Mammary microvascular endothelial cell (primary cell): ENCODE data around the genes RPL41, NABP2 and CS.

DNA sequence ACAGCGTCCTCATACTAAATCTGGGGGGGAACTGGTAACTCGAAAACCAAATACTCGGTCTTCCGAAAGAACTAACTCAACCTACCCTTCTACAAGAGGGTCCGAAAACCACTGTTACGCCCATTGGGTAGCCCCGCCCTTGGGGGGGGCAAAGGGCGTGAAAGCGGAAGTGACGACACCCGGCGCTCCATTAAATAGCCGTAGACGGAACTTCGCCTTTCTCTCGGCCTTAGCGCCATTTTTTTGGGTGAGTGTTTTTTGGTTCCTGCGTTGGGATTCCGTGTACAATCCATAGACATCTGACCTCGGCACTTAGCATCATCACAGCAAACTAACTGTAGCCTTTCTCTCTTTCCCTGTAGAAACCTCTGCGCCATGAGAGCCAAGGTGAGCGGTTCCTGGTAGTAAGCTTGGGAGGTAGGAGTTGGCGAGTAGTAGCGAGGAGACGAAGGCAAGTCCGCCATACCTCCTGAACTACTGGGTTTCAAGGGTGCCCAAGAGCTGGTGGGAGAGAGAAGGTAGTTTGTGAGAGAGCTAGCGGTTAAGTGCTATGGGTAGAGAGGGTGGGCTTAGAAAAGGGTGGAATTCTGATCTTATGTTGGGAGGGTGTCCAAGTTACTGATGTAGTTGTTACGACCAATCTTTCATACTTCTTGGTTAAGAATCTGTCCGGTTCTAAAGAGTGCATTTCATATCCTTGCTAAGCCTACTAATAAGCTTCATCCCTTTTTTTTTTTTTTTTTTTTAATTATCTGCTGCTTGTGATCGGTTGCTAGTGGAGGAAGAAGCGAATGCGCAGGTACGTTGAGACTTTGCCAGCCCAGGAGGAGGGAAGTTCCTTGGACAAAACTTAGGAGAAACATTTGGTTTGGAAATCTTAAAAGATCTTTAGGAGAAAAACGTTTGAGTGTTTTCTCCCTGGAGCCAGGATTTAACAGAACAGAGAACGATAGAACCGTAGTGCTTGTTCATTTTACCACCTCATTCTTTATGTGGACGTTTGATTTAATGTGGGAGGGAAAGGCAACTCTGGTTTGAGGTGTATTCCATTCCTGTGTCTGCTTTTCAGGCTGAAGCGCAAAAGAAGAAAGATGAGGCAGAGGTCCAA is at the start of gene RPL41:
TSS of gene RPL41 (plus strand) at position 221 of the 1,108 bp plus-strand sequence.
- RAMPAGE, long total RNA: start-site peak on the plus strand centred at position 264 of the sequence, 122 bp wide, 16,203 and 6,318 reads in 2 replicates

DNA sequence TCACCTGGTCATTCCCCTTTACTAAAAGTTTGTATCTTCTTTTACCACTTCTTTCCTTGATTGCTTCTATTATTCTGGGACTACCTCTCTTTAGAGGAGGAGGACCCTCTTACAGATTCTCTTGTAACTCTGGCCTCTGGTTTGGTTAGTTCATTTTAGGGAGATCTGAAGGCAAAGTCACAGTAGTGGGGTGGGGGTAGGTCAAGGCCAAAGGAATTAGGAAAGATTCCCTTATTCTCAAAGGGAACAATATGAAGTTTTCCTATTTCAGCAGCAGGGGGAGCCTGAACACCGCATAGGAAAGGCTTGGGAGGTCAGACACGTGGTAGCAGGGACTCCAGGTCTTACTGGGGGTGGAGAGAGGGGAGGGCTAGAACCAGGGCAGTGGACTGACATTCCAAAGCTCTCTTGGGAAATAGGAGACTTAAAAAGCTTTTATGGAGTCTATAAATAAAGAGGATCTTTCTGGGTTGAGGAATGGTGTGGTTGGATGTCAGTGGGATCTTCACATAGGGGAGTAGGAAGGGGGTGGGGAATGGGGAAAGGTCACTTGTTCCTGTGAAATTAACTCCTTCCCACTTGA is 1.3 kb downstream of the ZC3H10 start:
- RAMPAGE, long total RNA: no peak

DNA sequence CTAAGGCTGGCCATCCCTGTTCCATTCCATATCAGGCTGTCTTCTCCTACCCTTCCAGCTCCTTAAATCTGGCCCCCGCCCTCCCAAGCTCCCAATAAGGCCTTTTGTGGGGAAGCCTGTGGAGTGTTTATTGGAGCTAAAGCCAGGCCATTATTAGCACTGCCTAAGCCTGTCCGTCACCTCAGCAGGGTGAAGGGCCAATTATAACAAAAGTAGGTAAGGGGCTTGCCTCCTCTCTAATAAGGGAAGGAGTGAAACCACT is 3.6 kb downstream of the MYL6 start:
- RAMPAGE, long total RNA: no peak

GRCh38 chr12:56206559-56207030 is 15.1 kb downstream of the RNF41 start:
- RAMPAGE, long total RNA: no peak

GRCh38 chr12:56223946-56224791 is at the start of gene NABP2:
Gene NABP2, plus strand, starts transcription at chr12:56224342.
- RAMPAGE, long total RNA: start-site peak on the plus strand at chr12:56224338-56224426, 557 and 132 reads in 2 replicates

GRCh38 chr12:56267381-56267994 is 746 bp downstream of the COQ10A start:
- RAMPAGE, long total RNA: no peak

- RAMPAGE, long total RNA: start-site peak on the plus strand at chr12:56300106-56300133, 34 and 15 reads in 2 replicates; start-site peak on the minus strand at chr12:56300289-56300367, 790 and 66 reads in 2 replicates
Measured at GRCh38 chr12:56299753-56300454, at the start of gene CS. Gene CS, minus strand, starts transcription at chr12:56300330.

GRCh38 chr12:56354433-56355057 is 5.4 kb downstream of the STAT2 start:
- RAMPAGE, long total RNA: no peak

DNA sequence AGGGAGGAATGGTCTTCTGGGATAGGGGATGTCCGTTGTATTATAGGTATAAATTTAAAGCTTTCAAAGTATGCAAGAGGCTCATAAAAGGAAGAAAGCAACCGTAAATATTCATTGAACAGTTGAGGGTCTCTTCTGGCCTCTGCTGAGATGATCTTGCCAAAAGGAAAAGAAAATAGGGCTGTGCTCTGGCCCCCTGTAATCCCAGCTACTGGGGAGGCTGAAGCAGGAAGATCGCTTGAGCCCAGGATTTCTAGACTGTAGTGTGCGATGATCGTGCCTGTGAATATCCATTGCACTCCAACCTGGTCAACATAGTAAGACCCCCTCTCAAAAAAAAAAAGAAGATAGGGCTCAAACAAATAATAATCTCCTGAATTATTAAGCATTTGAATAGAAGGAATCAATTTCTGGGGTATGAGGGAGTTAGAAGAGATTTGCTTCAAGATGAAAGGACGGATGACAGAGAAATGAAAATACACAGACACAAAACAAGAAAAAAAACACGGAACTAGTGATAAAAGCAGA is 548 bp upstream of the TIMELESS start:
- RAMPAGE, long total RNA: no peak

- RAMPAGE, long total RNA: no peak
Measured at GRCh38 chr12:56469637-56470060, 1.3 kb downstream of the SPRYD4 start.

GRCh38 chr12:56631786-56632028 is 1.6 kb upstream of the BAZ2A start:
- RAMPAGE, long total RNA: no peak

DNA sequence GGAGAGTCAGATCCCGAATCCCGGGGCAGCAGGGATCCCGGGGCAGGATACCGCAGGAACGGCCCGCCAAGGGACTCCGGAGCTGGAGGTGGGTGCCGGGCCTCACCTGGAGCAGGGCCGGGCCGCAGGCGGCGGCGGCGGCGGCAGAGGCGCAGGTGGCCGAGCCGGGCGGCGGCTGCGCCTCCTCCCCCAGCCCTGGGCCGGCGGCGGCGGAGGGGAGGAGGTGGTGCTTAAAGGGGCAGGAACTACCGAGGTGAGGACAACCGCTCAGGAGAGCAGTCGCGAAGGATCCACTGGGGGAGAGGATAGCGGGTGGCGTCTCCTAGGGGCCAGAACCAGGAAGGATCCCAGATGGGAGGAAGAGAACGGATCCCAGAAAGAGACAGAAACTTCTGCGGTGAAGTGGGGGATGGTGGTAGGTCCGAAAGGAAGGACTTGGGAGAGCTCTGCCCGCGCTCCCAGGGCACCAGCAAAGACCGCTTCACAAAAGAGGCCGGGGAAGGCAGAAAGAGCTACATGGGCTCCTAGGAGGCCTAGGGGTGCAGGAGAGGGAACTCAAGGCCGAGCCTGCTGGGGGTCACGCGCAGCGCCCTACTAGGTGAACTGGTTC is 4.8 kb upstream of the BAZ2A start:
- RAMPAGE, long total RNA: no peak

- RAMPAGE, long total RNA: no peak
Measured at GRCh38 chr12:56686878-56687712, 989 bp downstream of the PTGES3 start.

DNA sequence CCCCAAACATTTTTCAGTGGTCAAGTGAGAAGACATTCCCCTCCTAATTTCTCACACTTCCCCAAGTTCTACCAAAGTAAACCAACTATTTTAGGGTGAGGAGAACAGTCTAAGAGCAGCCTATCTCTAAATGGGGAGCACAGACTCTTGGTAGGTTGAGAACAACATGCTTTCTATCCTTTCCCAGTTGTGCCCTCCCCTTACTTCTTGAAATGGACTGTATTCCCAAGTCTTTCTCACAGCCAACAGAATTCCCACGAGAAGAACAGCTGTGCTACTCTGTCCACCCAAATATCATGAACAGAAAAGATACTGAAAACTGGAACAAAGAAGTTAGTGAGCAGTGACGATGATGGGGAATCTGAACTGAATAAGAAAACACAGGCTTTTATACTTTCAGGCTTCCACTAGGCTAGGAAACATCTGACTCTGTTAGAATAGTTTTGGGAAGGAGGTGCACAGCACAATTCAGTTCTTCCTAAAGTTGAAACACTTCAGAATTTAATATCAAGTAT is 3.4 kb downstream of the NACA start:
- RAMPAGE, long total RNA: no peak

DNA sequence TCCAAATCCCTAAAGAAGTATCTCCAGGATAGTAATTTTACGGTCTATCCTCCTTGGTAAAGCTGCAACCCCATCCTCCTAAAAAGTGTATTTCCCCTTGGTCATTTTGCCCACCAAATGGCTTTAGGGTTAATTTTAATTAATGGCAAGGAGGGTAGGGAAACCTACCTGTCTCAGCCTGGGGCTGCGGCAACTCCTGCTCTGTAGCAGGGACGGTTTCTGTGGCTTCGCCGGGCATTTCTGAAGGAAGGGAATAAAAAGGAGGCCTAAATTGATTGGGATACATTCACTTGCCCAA is 866 bp downstream of the NACA start:
- RAMPAGE, long total RNA: no peak

DNA sequence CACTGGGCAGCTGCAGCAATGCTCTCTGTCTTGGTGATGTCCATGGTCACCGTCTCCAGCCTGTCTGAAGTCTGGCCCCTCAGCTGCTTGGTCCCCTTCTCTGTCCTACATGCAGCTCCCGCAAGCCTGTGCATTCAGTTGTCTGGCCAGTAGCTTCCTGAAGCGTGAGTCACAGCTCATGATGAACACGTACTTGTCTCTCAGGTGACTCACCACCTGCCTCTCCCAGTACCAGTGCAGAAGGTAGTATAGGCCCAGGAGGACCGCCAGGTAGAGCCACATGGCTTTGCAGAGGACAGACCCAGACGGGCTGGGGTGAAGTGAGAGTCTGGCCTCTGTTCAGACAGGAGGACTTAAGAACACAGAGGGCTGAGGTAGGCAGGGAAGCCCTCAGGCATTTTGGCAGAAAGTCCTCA is 8.6 kb upstream of the GPR182 start:
- RAMPAGE, long total RNA: no peak

DNA sequence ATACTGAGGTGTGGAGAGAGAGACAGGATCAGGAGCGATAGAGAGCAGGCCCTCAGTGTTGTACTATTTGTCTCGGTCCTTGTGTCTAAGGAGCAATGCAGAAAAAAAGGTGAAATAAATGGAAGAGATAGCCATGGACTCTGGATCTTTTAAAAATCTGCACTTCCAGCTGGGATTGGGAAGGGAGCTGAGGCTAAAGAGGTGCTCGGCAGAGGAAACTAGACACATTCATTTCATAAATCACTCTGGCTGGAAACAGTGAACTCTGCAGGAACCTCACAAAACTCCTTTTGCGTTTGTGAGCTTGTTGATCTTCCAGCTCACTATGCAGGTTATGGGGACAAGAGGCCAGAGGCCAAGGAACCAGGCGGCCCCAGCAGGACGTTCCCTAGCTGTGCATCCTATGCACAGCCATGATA is 2.3 kb downstream of the GPR182 start:
- RAMPAGE, long total RNA: no peak

DNA sequence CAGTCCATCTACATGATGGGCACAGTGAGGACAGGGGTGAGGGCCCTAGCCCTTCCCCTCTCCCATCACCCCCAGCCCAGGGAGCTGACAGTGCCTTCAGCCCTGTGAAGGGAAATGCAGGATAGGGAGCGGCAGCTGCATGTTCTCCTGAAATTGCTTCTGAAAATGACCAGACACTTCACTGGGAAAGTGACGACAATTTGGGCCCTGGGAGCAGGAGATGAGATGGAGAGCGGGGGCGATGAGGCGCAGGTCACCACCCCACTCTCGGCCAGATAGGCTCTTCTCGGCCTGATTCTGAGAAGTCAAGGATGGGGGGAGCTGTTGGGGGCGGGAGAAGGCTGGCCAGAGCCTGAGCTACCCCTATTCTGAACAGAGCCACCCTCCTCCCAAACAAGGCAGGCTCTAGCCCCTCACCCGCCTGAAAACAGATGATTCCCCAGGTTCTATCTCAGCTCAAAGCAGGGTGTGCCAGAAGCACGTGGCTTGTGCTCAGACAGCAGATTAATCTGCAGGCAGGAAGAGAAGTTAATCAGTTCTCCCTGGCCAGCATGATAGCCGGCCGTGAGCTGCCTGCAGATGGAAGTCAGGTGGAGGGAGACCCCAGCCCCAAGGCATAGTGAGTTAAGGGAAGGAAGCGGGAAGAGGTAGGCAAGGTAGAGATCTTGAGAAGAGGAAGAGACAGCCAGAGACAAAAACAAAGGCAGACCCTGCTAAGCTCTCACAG is 10.7 kb upstream of the TAC3 start:
- RAMPAGE, long total RNA: no peak

DNA sequence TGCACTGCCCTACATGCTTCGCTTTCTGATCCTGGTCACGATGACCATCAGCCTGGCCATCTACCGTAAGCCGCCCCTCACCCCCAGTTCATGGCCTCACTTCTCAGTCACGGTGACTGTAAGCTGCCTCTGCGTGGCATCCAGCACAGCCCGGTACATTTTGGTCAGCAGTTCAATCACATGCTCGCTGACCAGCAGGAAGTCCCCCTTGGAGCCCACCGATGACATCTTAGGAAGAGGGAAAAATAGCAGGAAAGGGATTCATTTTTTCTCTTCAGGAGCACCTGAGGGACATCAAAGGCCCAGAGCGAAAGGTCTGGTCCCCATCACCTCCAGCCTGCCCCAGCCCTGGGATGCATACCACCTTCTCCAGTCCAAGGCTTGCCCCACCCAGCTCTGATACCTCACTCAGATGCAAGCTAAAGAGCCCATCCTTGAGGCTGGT is 12.7 kb upstream of the TAC3 start:
- RAMPAGE, long total RNA: no peak

DNA sequence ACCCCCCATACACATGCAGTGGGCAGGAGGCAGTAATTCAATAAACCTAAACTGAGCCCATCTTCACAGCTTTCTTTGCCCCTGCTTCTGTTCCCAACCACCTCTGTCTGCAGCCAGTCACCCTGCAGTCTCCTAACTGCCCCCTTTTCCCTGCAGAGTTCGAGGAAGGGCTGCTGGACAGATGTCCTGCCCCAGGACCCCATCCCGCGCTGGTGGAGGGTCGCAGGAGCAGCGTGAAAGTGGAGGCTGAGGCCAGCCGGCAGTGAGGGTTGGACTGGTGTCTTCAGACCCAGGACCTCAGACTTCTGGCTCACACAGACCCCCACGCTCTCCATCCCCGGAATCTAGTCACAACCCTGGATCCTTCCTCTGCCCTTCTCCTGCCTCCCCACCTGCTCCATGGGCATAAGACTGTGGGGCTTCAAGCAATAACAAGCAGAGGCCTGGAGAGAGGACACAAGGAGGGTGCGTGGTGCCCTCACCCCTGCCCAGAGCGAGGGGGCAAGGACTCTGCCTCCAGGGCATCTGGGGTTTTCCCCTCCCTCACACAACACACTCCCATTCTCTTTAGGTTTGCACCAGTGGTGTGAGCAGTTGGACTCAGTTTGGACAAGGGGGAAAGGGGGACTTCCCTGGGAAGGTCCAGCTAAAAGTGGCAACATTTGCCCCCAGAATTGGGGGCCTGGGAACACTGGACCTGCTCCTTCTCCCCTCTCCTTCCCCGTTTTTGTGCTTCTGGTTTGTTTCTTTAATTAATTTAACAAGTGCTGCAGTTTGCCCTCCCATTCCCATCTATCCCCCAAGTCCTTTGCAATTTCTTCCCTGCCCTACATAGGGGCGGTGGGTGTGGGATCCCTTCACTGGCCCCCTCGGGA is 5.8 kb downstream of the NAB2 start:
- RAMPAGE, long total RNA: no peak